Metastatic Breast Carcinoma in the Brain (tissue), 10 donors: Measurements from ENCODE around the gene BARX1.

DNA sequence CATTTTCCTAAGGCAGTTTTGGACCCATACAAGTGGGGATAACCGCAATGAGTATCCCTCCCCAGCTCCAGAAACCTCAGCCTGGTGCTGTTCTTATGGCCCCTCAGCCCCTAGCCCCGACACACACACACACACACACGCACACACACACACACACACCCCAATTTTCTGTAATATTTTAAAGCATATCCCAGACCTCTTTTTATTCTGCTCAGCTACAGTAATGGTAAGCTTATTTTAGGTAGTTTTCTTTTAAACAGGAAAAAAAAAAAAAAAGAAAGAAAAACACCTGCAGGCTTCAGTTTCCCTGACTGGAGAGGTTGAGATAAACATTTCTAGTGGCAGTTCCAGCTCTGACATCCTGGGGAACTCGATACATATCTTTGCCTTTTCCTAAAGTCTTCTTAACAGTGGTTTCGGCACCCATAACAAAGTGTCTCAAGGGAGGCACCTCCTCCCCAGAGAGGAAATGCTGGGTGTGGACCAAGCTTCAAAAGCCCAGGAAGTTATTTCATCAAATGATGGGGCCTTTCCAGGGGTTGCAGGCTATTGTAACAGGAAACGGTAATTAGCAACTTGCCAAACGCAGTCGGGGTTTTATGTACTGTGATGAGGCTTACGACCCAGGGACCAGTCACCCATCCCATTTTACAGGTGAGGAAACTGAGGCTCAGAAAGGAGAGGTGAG is 30.3 kb upstream of the SUSD3 start:
- PRO-cap, 10 experiments: no peak in any of the 10 experiments

- PRO-cap, 10 experiments: peak in 10 of 10 experiments; most common plus-strand start chr9:93095520 (in 9); most common minus-strand start chr9:93095493 (in 9)
These were observed 601 bp upstream of the CARD19 start for GRCh38 chr9:93095169-93096063.

DNA sequence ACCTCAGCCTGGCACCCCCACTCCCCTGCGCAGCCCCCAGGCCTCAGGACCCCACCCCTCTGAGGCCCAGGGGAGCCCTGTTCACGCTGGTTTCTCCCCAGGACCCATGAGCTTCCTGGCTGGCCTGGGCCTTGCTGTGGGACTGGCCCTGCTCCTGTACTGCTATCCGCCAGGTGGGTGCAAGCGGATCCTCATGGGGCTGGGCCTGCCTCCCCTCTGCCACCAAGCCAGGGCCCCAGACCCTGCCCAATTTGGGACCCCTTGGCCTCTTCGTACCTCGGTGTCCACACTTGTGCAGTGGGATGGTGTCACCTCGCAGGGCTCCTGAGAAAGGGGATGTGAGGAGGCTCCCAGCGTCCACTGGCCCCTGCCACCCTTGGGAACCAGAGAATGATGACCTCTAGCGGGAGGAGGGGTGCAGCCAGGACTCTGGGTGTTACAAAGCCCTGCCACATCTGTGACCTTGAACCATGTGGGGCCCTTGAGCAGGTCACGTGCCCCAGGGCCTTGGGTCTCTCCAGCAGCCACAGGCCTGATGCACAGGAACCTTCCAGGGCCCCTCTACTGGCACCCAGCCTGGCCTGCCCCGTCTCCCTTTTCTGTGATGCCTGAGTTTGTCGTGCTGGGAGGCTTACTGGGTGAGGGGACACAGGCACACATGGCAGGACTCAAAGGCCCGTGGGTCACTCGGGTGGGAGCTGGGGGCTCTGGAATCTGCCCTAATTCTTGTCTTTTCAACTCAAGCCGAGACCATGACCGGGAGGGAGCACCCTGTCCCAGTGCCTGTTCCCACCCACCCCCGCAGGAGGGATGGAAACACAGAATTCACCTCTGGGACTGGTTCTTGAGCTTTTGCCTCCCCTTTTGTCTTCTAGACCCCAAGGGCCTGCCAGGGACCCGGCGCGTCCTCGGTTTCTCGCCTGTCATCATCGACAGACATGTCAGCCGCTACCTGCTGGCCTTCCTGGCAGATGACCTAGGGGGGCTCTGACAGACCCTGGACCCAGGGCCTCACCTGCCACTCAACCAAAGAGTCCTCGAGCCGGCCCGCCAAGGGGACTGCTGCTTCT is 16.4 kb downstream of the CARD19 start:
- PRO-cap, 10 experiments: no peak in any of the 10 experiments

- PRO-cap, 10 experiments: no peak in any of the 10 experiments
These were observed 15.4 kb downstream of the NINJ1 start for GRCh38 chr9:93118196-93119448.

DNA sequence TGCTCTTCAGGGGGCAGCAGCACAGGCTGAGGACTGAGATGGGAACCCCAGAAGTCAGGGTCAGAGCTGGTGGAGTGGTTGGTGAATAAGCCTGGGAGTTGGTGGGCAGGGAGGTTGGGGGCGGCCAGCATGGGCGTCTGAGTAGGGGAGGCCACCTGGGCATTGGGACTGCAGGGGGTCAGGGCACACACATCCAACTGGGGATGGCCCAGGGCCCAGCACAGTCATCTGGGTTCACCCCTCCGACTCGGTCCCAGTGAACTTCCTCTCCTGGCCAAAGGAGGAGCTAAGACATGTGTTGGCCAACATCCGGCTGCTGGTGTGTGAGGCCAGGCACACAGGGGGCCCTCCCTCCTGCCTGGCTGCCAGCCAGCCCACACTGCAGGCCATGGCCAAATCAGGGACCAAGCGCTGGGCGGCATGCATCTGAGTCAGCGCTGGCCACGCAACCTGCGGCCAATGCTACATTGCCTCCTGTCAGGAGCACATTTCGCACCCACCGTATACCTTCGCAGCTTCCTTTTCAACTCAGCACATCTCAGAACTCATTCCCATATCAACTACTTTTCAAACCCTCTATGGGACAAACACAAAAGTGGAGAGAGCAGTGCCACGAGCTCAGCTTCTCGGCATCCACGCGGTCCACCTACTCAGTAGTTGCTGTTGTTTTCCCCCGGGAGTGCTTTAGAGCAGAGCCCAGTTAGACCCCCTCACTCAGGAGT is 14.1 kb downstream of the NINJ1 start:
- PRO-cap, 10 experiments: peak in 5 of 10 experiments; most common plus-strand start position 395 of the sequence (in 4); most common minus-strand start position 230 of the sequence (in 4)

DNA sequence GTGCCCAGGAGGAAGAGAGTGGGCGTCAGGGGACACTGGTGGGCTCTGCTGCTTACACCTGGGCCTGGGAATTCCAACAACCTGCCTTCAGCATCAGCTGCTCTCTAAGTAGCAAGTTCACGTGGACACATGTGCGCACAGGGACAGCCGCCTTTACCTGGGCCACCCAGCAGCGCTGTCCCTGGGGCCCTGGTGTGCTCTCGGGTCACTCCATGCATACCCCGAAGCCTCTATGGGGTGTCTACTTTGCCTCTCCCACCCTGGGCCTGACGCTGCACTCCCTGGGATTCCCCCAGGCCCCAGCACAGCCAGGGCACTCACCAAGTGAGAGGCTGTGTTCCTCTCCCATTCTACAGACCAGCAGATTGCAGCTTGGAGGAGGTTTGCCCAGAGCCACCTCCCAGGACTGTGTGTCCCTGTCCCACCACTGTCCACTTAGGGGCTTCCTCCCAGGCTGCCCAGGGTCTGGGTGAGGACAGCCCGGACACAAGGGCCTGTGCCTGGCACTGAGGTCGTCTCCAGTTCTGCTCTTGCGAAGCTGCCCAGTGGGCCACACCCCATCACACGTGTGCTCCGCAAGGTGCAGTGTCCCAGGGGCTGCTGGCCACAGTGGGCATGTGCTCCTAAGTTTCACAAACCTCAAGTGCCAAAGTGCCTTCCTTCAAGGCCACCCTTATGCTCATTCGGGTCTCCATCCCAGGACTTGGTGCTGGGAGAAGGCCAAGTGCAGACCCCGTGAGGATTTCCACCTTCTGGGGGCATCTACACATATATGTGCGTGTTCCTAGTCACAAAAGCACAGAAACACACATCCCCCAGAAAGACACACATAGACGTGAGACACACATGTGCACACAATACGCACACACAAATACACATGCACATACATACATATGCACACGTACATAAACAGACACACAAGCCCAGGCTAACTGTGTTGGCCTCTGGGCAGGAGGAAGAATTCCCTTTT is 5.8 kb downstream of the NINJ1 start:
- PRO-cap, 10 experiments: no peak in any of the 10 experiments

- PRO-cap, 10 experiments: peak in 10 of 10 experiments; most common plus-strand start chr9:93133741 (in 10); most common minus-strand start chr9:93133300 (in 4)
These were observed 787 bp downstream of the NINJ1 start for GRCh38 chr9:93132993-93133935.

- PRO-cap, 10 experiments: no peak in any of the 10 experiments
These were observed 34.2 kb downstream of the WNK2 start for GRCh38 chr9:93218081-93218584.

- PRO-cap, 10 experiments: no peak in any of the 10 experiments
These were observed 61.2 kb downstream of the WNK2 start for GRCh38 chr9:93245164-93245510.

- PRO-cap, 10 experiments: no peak in any of the 10 experiments
These were observed 77.7 kb downstream of the WNK2 start for GRCh38 chr9:93261541-93262232.

DNA sequence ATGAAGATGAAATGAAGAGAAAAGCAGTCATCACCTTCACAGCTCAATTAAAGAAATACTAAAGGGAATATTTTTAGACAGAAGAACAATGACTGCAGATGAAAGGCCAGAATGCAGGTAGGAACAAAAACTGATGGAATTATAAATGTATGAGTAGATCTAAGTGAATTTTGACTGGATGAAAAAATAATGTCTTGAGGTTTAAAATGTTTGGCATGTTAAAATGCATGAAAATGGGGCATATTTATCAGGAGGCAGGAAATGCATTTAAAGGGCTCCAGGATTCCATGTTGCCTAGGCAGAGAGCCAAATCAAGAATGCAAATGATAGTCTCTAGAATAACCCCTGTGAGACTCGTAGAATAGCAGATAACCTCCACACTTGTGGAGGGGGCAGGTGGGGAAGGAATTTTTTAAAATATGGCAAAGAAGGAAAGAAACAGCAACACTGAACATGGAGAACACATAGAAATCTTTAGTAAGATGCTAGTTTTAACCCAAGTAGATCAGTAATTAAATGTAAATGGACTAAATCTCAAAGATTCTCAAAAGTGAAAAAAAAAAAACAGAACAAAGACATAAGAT is 98.1 kb downstream of the WNK2 start:
- PRO-cap, 10 experiments: no peak in any of the 10 experiments

DNA sequence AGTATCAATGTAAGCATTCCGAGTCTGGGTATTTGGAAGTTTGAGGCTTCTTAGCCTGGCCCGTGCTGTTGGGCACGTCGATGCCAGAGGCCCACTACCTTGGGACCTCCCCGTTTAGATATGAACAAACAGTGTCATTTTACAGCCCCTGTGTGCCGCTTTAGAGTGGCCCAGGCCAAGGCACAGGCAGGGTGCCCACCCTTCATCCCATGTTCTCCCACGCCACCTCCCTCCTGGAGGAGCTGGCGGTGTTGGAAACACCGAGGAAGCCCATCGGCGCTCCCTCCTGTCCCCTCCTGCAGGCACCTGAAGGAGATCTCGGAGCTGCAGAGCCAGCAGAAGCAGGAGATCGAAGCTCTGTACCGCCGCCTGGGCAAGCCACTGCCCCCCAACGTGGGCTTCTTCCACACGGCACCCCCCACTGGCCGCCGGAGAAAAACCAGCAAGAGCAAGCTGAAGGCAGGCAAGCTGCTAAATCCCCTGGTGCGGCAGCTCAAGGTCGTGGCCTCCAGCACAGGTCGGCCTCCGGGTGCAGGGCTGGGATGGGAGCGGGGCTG is 113.7 kb downstream of the WNK2 start:
- PRO-cap, 10 experiments: peak in 2 of 10 experiments; most common minus-strand start position 439 of the sequence (in 2)

GRCh38 chr9:93345714-93346844 is 105.4 kb upstream of the FAM120A start:
- PRO-cap, 10 experiments: peak in 1 of 10 experiments; most common minus-strand start chr9:93346629 (in 1)

- PRO-cap, 10 experiments: peak in 10 of 10 experiments; most common plus-strand start chr9:93450856 (in 9); most common minus-strand start chr9:93451100 (in 8)
These were observed 531 bp upstream of the FAM120A start for GRCh38 chr9:93450674-93451633.

- PRO-cap, 10 experiments: no peak in any of the 10 experiments
These were observed 10.9 kb upstream of the PHF2 start for GRCh38 chr9:93565185-93566257.

GRCh38 chr9:93578096-93578779 is 1.9 kb downstream of the PHF2 start:
- PRO-cap, 10 experiments: peak in 1 of 10 experiments; most common plus-strand start chr9:93578595 (in 1); most common minus-strand start chr9:93578512 (in 1)

DNA sequence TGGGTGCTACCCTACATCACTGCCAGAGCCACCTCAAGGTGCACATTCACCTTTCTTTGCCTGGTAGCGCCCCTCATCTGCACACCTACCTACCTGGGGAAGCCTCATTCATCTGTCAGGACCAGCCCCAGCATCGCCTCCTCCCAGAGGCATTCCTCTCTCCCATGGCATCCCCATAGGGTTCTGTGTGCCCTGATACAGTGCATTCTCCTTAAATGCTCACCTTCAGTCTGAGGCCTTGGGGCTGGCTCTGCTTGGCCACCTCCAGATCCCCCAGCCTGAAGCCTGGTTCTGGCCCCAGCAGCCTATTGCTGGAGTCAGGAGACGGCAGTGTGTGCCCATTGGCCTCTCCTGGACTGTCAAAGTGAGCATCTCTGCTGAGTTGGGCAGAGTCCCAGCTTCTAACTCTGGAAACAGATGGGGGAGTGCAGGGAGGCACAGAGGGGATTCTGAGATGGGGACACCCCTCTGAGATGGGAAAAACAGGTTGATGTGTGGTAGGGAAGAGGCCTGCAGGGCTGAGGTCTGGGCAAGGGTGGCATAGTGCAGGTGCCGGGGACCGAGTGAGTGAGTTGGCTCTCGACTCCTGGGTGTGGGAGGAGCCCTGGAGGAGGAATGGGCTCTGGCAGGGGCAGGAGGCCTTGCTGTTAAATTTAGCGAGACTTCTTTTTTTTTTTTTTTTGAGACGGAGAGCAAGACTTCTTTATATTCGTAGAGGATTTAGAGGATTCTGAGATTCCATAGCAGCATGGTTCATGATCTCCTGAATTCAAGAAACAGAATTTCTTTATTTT is 27.5 kb downstream of the PHF2 start:
- PRO-cap, 10 experiments: no peak in any of the 10 experiments

DNA sequence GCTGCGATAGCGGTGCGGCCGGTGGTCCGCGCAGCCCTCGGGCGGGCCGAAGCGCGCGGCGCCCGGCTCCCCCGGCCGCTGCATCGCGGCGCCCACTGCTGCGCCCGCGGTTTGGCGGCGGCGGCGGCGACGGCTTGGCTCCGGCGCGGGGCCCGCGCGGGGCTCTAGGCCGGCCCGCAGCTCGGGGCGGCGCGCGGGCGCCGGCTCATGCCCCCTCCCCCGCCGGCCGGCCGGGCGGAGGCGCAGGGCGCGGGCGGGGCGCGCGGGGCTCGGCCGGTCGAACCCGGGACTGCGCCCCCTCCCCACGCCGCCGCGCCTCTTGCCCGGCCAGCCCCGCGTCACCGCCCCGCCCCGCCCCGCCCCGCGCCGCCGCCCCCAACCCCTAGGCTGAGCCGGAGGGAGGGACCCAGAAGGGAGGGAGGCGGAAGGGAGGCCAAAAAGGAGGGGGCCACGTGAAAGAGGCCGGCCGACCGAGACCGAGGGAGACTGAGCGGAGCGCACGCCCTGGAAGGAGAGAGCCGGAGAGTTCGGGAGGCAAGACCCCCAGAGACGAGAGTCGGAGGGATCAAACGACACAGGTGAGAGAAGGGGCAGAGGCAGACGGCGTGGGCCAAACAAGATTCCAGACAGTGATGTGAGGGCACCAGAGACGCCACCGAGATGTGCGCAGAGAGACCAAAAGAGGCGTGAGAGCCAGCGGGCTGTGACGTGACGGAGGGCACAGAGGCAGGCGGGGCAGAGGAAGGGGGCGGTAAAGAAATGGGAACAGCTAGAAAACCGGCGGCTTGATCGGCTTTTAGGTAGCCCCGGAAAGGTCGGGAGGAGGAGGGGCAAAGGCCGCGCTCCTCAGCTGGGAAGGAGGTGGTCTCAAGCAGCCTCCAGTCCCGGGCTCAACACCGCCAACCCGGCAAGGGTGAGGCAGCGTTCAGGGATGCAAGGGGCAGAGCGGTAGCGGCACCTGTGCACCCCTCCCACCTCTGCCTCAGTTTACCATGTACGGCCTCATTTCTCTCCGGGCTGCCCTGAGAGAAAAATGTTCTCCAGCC is at the start of gene BARX1:
TSS of gene BARX1 (minus strand) at position 293 of the 1,046 bp plus-strand sequence.
- PRO-cap, 10 experiments: peak in 3 of 10 experiments; most common plus-strand start position 453 of the sequence (in 1); most common minus-strand start position 293 of the sequence (in 1)

- PRO-cap, 10 experiments: peak in 1 of 10 experiments; most common plus-strand start chr9:94098045 (in 1)
These were observed 13.8 kb downstream of the PTPDC1 start for GRCh38 chr9:94097726-94098727.

DNA sequence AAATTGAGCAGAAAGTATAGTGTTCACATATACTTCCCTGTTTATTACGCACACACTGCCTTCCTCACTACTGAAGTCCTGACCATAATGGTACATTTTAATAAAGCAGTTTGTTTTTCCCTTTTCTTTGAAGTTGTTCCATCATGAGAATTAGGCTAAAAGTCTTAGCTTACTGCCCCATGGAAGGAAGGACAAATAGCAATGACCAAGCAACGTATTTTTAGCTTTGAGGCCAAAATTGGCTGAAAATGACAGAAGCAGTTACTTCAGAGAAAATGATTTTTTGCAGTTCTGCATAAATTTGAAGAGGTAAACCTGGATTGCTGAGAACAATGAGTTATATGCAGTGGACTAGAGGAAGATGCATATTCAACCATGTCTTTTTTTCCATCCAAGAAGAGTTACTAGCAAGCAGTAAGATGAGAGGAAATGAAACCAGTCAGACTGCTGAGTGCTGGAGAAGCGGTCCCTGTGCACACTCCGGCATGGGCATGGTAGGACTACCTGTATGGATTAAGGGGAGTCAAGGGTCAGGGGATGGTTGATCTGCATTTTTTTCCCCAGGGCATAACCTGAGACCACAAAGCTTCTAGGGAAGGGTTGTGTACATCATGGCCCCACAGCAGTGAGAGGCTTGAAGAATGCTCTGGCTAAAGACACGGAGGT is 76.7 kb upstream of the ZNF169 start:
- PRO-cap, 10 experiments: peak in 4 of 10 experiments; most common plus-strand start position 335 of the sequence (in 3)